Bronchial lymph node (tissue), 1 donor: ENCODE results near the genes SOBP and SNX3.

DNA sequence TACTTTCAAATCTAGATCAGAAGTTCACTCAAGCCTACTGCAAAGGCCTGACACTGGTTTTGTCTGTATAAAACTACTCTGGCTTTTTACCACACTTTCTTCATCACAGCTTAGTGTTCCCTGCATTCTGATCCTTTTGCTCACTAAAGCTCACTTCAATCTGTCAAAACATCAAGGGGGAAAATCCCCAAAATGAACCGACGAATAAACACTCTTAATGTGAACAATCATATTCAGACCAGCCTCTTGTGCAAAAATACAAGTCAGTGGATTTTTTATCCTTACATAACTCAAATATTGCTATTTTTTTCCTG, 98.5 kb downstream of the PRDM1 start:
- PRO-cap: unidirectional peak, minus-strand start at position 138 of the sequence

GRCh38 chr6:106533165-106533775, 96.0 kb downstream of the RTN4IP1 start:
- PRO-cap: no peak

DNA sequence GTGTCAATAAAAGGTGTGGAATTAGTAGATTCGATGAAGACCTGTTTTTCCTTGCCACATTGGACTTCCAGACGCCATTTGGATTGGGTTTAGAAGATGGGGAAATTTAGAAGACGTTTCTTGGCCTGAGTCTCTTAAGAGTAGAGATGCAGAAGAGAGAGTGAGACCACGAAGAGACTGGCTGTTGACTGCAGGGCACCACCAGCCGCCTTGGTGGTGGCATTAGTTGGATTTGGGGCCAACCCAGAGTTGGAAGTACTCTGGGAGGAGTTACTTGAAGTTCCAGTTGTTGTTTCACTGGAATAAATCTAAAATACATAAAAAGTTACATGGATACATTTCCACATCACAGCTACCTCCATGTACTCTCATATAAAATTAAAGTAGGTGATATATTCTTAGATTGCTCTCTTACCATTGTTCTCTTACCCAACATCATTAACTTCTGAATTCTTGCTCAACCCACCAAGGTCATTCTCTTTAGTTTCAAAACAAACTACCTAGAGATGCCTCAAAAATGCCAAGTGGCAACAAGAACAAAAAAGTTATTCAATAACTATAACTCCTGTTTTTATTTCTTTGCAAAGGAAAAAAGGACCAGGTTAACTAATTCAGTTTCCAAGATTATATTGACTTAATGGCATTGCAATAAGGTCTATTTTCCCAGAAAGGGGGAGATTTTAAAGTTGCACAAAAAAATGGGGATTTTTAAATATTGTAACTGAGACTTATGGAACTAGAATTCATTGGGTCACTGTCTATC, 2.8 kb downstream of the CD24 start:
- PRO-cap: no peak

GRCh38 chr6:106975000-106976118, 830 bp upstream of the CD24 start:
- PRO-cap: no peak

DNA sequence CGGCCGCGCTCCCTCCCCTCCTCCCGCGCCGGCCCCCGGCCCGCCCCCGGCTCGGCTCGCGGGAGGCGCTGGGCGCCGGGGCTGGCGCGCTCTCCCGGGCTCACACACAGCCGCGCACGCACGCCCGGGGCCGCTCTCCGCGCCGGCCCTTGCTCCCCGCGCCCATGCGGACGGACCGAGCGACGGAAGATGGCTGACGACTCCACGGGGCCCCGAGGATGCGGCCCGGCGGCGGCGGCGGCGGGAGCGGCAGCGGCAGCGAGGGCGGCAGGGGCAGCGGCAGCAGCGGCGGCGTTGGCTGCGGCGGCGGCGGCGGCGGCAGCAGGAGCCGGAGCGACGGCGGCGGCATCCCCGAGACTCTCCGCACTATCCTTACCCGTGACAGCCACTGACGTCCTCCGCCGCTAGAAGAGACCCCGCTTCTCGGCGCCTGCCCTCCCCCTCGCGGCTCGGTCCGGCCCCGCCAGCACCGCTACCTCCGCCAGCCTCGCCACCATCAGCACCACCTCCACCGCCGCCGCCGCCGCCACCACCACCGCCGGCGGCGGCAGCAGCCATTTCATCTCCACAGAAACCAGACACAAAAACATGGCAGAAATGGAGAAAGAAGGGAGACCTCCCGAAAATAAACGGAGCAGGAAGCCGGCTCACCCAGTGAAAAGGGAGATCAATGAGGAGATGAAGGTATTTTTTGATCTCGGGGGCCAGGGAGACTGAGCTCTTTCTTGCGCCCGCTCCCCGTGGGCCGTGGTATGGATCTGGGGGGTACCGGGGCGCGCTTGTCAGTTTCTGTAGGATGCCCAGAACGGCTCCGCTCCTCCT, at the start of gene SOBP:
SOBP (plus strand) TSS at position 89 of the 822 bp plus-strand sequence.
- PRO-cap: bidirectional peak, plus-strand start at position 109 of the sequence, minus-strand start outside the sequence

- PRO-cap: no peak
Observed at GRCh38 chr6:107495140-107495753, 5.3 kb downstream of the SOBP start.

GRCh38 chr6:107550260-107551052, 60.5 kb downstream of the SOBP start:
- PRO-cap: unidirectional peak, plus-strand start at chr6:107550750

DNA sequence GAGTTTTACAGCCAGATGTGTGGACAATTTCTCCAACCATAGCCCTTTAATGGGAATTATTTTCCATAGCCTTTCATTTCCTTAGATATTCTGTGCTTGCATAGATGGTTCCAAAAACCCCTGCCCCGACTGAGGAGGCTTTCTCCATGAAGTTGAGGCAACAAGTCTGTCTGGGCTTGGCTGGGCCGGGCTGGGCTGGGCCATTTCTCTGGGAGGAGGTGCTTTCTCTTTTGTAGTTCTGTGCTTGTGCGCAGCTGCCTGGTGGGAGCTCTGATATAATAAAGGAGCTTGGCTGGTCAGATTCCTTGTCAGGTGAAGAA, 71.4 kb downstream of the SOBP start:
- PRO-cap: no peak

DNA sequence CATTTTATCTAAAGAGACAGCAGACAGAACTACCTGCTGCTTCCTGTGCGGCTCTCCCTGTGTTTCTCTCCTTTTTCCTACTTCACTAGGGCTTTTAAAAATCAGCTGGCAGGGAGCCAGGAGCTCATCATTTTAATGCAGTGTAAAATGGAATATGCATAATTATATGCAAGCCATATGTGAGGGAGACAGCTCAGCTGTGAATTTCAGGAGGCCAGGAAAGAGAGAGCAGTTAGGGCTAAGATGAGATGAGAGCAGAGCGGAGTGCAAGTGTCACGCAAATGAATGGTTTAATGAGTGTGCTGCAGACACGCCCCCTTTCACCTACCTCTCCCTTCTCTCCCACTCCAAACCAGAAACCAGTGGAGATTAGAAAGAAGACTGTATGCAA, 96.1 kb downstream of the SOBP start:
- PRO-cap: no peak

DNA sequence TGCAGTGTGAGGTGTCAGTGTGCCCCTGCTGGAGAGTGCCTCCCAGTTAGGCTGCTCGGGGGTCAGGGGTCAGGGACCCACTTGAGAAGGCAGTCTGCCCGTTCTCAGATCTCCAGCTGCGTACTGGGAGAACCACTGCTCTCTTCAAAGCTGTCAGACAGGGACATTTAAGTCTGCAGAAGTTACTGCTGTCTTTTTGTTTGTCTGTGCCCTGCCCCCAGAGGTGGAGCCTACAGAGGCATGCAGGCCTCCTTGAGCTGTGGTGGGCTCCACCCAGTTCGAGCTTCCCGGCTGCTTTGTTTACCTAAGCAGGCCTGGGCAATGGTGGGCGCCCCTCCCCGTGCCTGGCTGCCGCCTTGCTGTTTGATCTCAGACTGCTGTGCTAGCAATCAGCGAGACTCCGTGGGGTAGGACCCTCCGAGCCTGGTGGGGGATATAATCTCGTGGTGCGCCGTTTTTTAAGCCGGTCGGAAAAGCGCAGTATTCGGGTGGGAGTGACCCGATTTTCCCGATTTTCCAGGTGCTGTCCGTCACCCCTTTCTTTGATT, 35.9 kb upstream of the SCML4 start:
- PRO-cap: no peak

DNA sequence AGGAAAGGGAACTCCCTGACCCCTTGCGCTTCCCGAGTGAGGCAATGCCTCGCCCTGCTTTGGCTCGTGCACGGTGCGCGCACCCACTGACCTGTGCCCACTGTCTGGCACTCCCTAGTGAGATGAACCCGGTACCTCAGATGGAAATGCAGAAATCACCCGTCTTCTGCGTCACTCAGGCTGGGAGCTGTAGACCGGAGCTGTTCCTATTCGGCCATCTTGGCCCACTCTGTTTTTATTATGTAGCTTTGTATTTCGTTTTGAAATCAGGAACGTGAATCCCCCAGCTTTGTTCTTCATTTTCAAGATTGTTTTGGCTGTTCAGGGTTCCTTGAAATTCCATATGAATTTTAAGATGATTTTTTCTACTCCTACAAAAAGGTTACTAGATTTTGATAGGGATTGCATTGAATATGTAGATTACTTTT, 36.4 kb upstream of the SCML4 start:
- PRO-cap: no peak

GRCh38 chr6:108075189-108075374, 541 bp upstream of the OSTM1 start:
- PRO-cap: no peak

DNA sequence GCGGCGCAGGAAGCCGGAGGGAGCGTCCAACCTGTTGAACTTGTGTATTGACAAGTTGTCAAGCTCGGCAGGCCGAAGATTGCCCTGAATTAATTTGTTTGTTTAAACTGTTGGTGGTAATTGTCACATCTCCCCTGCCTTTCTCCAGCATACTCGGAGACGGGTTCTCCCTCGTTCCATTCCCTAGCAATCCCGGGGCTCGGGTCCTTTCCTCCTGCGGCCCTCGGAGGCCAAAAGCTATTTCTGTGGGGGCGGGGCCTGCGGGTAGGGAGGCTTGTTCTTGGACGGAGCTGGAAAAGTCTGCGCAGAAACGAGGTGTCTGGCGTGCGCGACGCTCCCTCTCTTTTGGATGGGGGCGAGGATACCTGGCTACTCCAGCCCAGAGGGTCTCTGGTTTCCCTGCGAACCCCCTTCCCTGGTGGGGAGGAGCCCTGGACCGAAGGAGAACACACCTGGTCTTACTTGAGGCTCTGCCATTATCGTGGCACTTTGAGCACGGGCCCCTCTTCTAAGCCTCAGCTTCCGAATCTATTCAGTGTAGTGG, 10.0 kb downstream of the NR2E1 start:
- PRO-cap: no peak

GRCh38 chr6:108260681-108261800, at the start of gene SNX3:
SNX3 (minus strand) TSS chr6:108261040.
- PRO-cap: bidirectional peak, plus-strand start at chr6:108260917, minus-strand start at chr6:108260812; bidirectional peak, plus-strand start at chr6:108261296, minus-strand start at chr6:108261097; unidirectional peak, minus-strand start at chr6:108261752

GRCh38 chr6:108559871-108560476, 743 bp upstream of the FOXO3 start:
- PRO-cap: bidirectional peak, plus-strand start at chr6:108560013, minus-strand start at chr6:108559998; bidirectional peak, plus-strand start at chr6:108560179, minus-strand start at chr6:108560062; bidirectional peak, plus-strand start at chr6:108560308, minus-strand start at chr6:108560249

DNA sequence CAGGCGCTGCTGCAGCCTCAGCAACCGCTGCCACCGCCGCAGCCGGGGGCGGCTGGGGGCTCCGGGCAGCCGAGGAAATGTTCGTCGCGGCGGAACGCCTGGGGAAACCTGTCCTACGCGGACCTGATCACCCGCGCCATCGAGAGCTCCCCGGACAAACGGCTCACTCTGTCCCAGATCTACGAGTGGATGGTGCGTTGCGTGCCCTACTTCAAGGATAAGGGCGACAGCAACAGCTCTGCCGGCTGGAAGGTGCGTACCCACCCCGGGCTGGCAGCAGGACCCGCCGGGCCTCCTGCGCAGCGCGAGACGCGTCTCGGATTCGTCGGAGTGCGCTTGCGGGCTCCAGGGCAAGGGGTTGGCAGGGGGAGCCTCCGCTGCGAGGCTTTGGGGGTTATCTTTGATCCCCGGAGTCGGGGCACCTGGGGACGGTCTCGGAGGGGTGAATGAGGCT, 888 bp downstream of the FOXO3 start:
- PRO-cap: no peak

GRCh38 chr6:108562032-108563000, 1.6 kb downstream of the FOXO3 start:
- PRO-cap: bidirectional peak, plus-strand start at chr6:108562853, minus-strand start at chr6:108562706

DNA sequence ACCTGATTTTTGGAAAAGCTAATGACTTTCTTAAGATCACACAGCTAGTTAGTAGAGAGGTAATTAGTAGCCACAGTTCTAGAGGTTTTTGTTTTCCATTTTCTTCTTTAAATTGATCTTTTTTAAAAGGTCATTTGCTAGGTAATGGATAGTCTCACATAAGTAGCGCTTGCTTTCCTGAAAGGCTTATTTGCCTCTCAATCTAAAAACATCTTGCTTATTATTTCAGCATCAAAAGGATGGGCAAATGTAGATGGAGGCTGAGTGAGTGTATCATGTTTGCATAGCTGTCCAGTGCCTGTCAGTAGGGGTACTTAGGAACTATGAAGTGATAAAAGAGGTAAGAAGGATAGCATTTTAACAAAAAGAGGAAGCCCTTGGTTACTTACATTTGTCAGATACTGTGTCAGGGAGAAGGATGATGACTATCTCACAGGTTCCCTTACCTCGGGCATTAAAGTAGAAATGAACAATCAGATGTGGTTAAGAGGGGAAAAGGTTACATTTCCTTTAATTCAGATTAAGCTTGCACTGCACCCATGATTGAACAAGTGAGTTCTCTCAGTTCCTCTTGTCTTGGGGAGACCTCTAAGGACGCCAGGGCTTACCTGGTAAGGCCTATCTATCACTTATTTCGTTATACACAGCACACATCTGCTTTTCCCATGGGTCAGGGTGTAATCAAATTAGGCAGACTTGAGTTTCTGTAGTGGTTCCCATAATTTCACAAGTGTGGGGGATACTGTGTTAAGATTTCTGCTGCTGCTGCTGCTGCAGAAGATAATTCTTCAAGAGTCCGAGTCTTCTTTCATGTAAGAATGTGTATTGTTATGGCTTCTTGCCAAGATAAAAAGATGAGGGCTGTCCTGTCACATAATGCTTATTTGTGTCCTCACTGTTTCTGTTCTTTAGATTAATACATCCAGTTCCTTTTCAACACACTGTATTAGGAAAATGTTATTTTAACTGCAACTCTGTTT, 4.5 kb downstream of the FOXO3 start:
- PRO-cap: unidirectional peak, plus-strand start at position 729 of the sequence; bidirectional peak, plus-strand start outside the sequence, minus-strand start at position 886 of the sequence

DNA sequence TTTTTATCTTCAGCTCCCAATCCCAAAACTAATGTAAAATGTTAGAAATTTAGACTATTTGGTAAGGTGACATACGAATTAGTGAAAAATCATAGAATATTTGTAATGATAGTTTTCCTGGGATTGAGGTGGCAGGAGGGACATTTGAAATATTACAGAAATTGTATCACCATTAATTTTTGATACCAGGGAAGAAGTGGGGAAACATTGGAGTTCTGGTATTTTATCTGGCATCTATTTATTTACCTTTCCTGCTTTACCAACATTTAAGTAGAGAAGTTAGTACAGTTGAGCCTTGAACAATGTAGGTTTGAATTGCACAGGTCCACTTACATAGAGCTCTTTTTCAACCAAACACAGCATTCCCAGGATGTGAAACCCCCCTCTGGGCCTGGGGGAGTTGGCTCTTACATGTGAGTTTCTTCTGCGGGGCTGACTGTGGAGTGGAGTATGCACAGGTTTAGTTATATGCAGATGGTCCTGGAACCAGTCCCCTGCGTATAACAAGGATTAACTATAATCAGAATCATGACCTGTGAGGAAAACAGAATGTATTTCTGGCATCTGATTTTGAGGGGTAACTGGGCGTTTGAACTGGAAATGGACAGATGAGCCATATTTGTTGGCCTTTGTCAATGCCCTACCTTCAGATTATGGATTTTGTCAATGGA, 97.0 kb downstream of the FOXO3 start:
- PRO-cap: no peak

- PRO-cap: no peak
Observed at GRCh38 chr6:108735333-108735847, 112.8 kb upstream of the ARMC2 start.